ENCODE measurements around the genes MCF2, SOX3 and ENSG00000287585.

DNA sequence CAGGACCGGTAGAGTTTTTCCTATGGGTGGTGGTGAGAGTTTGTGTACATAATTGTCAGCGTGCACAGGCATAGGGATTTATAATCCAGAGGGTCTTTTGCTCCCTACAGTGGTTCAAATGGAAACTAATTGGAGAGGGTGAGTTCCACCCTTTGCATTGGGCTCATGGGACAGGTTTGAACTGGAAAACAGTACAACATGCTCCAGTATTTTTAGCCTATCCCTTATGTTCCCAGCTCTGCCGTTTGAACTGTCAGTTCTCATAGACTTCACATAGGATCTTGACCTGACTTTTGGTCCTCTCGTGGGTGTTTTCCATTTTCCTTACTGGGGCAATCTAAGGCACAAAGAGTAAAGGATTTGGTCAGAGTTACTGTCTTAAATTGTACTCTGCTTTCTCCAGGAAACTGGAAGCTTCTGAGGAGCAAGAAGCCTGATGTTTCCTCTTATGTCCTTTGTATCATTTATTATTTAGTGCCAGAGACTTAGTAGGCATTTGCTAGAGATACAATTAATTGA lies 17.7 kb upstream of the FHL1 start:
- PRO-cap, 4 experiments: no peak in any of the 4 experiments
- RAMPAGE, long total RNA, 2 experiments: no peak in any of the 2 experiments
- RRBS: no CpG with 5 or more reads among the region's 4 CpGs

- PRO-cap, 4 experiments: no peak in any of the 4 experiments
- RAMPAGE, long total RNA, 2 experiments: no peak in any of the 2 experiments
- RRBS: no CpG with 5 or more reads among the region's 18 CpGs
Observed at GRCh38 chrX:136205711-136206712, 9.2 kb downstream of the FHL1 start.

GRCh38 chrX:136212258-136212920 lies 15.5 kb downstream of the FHL1 start:
- PRO-cap, 4 experiments: no peak in any of the 4 experiments
- RAMPAGE, long total RNA, 2 experiments: no peak in any of the 2 experiments
- RRBS: 48% methylated on average over 4 of the region's 12 CpGs

DNA sequence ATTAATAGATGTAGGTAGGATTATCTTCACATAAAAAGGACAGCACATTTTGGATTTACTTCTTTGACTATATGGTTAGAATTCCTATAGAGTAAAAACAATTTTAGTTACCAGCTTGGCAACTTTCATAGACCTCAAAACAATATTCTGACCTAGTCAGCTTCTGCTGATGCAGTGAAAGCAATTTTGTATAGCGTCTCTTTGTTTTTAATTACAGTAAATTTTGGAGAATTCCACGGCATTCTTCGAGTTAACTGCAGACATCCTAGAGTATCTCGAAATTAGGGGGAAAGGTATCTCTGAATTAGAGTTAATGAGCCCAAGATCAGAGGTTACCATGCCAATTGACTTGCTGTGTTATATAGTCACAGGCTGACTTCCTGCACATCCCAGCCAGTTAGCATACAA lies 3.6 kb downstream of the BRS3 start:
- PRO-cap, 4 experiments: no peak in any of the 4 experiments
- RAMPAGE, long total RNA, 2 experiments: no peak in any of the 2 experiments
- RRBS: no CpG with 5 or more reads among the region's 4 CpGs

DNA sequence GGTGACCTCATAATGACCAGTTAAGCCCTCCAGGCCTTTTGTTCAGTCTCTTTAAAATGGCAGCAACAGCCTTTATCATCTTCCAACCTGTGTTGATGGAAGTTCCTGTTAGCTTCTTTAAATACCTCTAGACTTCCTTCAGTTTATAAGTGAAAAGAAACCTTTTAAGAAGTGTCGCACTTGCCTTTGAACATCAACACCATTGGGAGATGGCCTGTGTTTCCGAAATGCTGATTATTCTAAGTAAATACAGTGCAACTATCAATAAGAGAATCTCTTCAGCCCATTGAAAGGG lies 5.5 kb downstream of the CD40LG start:
- PRO-cap, 4 experiments: no peak in any of the 4 experiments
- RAMPAGE, long total RNA, 2 experiments: no peak in any of the 2 experiments
- RRBS: no CpG with 5 or more reads among the region's 2 CpGs

- PRO-cap, 4 experiments: peak in 4 of 4 experiments; most common plus-strand start chrX:136910446 (in 2); most common minus-strand start chrX:136910015 (in 2)
- RAMPAGE, long total RNA, 2 experiments: no peak in any of the 2 experiments
- RRBS: no CpG with 5 or more reads among the region's 28 CpGs
Observed at GRCh38 chrX:136909689-136910640, 29.4 kb upstream of the RBMX start.

DNA sequence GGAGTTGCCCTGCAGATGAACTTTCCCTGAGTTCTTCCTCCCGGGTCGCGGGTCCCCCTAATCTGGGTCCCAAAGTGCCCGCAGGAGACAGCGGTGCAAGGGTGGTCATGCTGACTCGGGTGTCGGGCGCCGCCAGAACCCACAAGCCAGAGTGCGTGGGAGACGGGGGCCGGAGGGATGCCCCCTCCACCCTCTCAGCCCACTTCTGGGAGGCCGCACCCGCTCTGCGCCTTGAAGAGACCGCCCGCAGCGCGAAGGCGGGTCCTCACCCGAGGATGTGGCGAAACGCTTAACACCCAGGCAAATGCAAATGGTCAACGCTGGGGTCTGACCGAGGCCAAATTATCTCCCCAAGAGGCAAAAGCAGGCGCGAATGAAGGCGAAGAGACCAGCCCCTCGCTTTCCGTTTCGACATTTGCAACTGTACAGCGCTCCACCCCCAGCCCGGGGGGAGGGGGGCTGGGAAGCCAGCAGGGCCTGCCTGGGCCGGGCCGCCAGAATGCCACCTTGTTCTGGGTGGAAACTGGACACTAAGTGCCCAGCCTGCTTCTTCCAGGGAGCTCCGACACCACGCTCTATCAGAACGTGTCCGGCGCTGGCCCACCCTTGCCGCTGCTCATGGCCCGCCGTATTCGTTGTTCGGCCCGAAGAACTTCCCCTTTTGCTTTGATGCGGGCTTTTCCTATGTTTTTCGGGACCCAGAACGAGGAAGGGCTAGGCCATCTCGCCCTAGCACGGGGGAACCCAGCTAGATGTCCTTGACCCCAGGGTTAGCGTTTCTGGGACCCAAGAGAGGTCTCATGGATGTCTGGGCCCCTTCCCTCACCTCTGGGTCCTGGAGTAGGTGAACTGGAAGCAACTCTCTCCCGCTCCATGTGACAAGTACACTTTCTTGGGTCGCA lies 137.6 kb upstream of the ZIC3 start:
- PRO-cap, 4 experiments: no peak in any of the 4 experiments
- RAMPAGE, long total RNA, 2 experiments: no peak in any of the 2 experiments
- RRBS: 16% methylated on average over 7 of the region's 54 CpGs

GRCh38 chrX:138131316-138131739 lies 565.4 kb downstream of the ZIC3 start:
- PRO-cap, 4 experiments: no peak in any of the 4 experiments
- RAMPAGE, long total RNA, 2 experiments: no peak in any of the 2 experiments
- RRBS: no CpG with 5 or more reads among the region's 3 CpGs

DNA sequence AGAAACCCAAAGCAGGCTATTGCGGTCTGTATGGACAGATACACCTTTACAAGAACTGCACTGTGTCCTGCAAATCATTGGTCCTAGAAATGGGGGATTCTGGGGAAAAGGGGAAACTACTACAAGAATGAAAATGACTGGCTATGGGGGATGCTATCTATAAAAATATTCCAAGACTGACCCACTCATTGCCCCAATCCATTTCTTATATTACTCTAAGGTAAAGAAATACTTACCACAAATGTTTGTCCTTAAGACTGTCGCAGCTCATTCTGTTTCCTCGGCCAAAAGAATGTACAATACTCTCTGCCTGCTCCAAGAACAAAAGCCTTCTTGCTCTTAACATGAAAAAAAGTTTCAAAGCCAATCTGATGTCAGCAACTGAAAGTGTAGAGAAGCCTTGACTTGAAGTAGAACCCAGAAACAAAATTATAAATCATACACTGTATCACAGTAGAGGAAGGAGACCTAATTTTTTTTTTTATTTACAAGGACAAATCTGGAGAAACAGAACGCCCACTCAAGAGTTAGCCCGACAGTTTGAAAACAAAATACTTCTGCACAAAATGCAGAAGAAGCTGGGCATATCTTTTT lies at the start of gene MCF2:
TSS of gene MCF2 (minus strand) at position 298 of the 594 bp plus-strand sequence.
- PRO-cap, 4 experiments: no peak in any of the 4 experiments
- RAMPAGE, long total RNA, 2 experiments: no peak in any of the 2 experiments
- RRBS: no CpG with 5 or more reads among the region's 5 CpGs

DNA sequence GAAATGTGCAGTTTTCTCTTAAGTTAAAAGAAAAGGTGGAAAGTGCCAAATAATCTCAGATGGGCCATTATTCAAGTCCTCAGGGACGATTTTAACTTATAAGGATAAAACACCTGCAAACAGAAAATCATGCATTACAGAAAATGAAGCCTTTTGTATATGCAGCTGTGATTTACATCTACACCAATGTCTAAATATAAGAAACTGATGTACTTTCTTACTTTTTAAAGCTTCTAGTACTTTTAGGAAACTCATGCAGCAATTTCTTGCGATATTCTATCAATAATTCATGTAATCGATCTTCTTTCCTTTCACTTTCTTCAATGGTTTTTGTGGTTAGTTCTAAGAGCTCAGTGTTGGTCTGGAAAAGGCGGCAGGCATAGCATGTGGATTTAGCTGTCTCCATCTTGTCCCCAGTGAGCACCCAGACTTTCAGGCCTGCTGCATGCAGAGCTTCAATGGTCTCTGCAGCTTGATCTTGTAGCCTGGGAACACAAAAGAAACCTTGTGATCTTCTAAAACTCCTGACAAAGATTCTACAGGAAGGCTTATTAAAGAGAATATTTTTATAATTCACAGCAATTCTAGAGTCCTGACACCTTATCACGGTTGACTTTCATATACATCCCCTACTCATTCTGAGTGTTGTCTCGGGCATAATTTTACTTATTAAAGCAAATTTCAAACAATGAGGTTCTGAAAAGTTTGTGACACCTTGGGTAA lies 66.7 kb upstream of the MCF2 start:
- PRO-cap, 4 experiments: no peak in any of the 4 experiments
- RAMPAGE, long total RNA, 2 experiments: start-site peak on the minus strand in 1 of 2 experiments, centred at position 240 of the sequence, 8 reads per replicate
- RRBS: no CpG with 5 or more reads among the region's 6 CpGs

- PRO-cap, 4 experiments: no peak in any of the 4 experiments
- RAMPAGE, long total RNA, 2 experiments: no peak in any of the 2 experiments
- RRBS: no CpG with 5 or more reads among the region's 11 CpGs
Observed at GRCh38 chrX:139933952-139934241, 1.0 kb upstream of the ATP11C start.

DNA sequence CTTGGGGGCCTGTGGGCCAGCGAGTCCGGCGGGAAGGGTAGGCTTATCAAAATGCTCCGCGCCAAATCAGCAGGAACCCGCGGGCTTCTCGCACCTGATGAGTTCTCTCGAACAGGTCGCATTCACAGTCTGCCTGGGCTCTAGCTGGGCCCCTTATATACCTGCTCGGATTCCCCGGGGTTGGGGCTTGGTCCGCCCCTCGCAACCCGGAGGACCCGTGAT lies at the start of gene SOX3:
TSS of gene SOX3 (minus strand) at position 131 of the 222 bp plus-strand sequence.
- PRO-cap, 4 experiments: no peak in any of the 4 experiments
- RAMPAGE, long total RNA, 2 experiments: no peak in any of the 2 experiments
- RRBS: 19% methylated on average over 2 of the region's 16 CpGs

- PRO-cap, 4 experiments: peak in 1 of 4 experiments; most common plus-strand start chrX:140709767 (in 1)
- RAMPAGE, long total RNA, 2 experiments: no peak in any of the 2 experiments
- RRBS: no CpG with 5 or more reads among the region's 3 CpGs
Observed at GRCh38 chrX:140709506-140709996, 204.7 kb upstream of the SOX3 start.

DNA sequence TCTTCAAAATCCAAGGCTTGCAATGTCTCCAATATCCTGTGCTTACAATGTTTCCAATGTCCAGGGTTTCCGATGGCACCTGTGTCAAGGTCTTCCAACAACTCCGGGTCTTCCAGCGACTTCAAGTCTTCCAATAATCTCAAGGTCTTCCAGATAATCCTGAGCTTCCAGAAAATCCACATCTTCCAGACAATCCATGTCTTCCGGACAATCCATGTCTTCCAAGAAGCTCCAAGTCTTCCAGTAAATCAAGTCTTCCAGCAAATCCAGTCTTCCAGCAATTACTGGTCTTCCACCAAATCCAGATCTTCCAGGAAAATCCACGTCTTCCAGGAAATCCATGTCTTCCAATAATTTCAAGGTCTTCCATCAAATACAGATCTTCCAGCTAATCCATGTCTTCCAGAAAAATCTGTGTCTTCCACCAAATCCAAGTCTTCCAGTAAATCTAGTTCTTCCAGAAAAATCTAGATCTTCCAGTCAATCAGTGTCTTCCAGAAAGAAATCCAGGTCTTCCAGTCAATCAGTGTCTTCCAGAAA lies 219.2 kb upstream of the SPANXB1 start:
- PRO-cap, 4 experiments: no peak in any of the 4 experiments
- RAMPAGE, long total RNA, 2 experiments: no peak in any of the 2 experiments
- RRBS: 88% methylated on average over 2 of the region's 5 CpGs

GRCh38 chrX:142977294-142978097 lies 48.2 kb upstream of the SPANXN4 start:
- PRO-cap, 4 experiments: no peak in any of the 4 experiments
- RAMPAGE, long total RNA, 2 experiments: no peak in any of the 2 experiments
- RRBS: no CpG with 5 or more reads among the region's 6 CpGs

DNA sequence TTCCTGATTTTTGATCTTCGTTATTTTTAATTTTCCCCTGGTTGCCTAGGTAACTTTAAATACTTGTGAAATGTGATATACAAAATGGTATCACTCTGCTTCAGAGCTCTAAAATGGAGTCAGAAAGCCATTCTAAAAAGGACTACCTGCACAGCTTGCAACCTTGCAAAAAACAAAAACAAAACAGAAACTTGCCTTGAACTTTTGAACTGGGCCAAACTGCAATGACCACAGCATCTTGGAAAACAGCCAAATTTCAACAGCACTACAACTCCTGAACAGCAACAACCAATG lies 36.0 kb upstream of the FMR1 start:
- PRO-cap, 4 experiments: no peak in any of the 4 experiments
- RAMPAGE, long total RNA, 2 experiments: no peak in any of the 2 experiments
- RRBS: no CpG with 5 or more reads among the region's 1 CpG

- PRO-cap, 4 experiments: no peak in any of the 4 experiments
- RAMPAGE, long total RNA, 2 experiments: start-site peak on the plus strand in 1 of 2 experiments, at chrX:147932455-147932595 at its widest, 7 to 8 reads per replicate
- RRBS: no CpG with 5 or more reads among the region's 5 CpGs
Observed at GRCh38 chrX:147932237-147932743, 20.6 kb downstream of the FMR1 start.

DNA sequence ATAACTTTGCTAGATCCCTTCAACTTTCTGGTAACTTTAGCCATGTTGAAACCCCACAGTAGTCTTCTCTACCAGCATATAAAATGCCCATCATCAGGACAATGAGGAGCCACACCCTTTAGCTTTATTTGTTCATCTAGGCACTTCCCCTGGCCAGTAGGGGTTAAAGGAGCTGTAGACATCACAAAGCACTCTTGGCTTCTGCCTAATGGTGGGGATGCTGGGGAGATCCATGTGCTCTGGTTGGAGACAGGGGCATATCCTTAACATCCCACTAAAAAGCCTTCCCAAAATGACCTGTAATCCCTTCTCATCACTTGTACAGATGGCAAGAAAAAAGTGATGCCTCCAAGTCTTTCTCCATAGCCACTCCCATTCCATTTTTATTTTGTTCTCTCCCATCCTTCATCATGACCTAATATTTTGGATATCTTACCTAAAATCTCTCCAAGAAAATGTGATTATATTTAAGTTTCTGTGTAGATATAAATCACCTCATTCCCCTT lies at the start of gene ENSG00000287585:
TSS of gene ENSG00000287585 (minus strand) at position 73 of the 506 bp plus-strand sequence.
- PRO-cap, 4 experiments: no peak in any of the 4 experiments
- RAMPAGE, long total RNA, 2 experiments: no peak in any of the 2 experiments

DNA sequence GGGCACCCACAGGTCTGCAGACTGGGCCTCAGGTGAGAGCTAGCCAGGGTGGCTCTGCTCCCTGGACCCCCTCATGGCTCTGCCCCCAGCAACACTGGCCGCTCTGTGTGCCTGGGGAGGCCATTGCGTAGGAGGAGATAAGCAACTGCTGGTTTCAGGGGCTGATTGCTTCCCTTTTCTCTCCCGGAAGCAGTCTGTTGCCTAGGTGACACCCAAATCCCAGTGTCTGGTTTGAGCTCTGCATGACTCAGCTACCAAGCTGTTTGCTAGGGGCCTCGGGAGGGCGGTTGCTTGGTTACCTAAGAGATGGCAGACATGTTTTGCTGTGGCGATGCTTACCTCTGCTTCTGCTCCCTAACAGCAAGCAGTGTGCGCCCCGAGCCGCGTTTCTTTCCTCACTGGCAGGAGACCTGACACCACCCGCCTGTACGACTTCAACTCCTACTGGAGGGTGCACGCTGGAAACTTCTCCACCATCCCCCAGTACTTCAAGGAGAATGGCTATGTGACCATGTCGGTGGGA lies 15.4 kb upstream of the EOLA1 start:
- PRO-cap, 4 experiments: no peak in any of the 4 experiments
- RAMPAGE, long total RNA, 2 experiments: no peak in any of the 2 experiments
- RRBS: no CpG with 5 or more reads among the region's 14 CpGs

DNA sequence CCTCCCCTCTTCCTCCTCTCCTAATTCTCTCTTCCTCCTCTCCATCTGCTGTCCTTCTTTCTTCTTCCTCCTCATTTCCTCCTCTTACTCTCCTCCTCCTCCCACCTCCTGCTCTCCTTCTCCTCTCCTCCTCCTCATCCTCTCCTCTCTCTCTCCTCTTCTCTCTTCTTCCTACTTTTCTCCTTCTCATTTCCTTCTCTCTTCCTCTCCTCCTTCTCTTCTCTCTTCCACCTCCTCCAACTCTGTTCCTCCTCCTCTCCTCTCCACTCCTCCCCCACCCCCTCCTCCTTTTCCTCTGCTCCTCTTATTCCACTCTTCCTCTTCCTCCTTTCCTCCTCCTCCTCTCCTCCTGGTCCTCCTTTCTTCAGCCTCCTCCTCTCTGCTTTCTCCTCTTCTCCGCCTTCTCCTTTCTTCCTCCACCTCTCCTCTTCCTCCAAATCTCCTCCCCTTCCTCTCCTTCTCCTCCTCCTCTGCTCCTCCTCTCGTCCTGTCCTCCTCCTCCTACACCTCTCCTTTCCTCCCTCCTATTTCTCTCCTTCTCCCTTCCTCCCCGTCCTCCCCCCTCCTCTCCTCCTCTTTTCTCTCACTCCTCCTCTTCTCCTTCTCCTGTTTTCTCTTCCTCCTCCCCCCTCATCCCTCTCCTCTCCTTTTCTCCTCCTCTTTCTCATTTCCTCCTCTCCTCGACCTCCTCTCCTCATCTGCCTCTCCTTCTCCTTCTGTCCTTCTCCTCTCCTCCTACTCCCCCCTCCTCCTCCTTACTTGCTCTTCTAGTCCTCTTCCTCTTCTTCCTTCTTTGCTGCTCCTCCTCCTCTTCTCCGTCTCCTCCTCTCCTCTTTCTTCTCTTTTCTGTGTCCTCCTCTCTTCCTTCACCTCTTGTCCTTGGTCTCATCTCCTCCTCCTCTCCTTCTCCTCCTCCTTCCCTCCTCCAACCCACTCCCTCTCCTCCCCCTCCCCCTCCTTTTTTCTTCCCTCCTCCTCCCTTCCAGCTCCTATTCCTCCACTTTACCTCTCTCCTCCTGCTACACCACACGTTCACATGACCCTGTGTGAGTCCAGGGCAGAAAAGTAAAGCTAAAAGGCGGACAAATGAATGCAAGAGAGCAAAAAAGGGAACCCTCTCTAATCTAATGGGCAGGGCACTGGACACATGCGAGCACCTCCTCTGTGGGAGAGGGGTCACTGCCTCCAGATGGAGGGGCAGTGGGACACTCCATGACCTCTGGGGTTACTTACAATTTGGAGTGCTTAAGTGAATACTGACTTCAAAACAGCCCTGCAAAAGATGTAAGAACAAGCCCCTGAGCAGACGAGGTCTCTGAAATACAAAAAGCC lies 5.4 kb upstream of the EOLA1 start:
- PRO-cap, 4 experiments: peak in 1 of 4 experiments; most common plus-strand start position 546 of the sequence (in 1)
- RAMPAGE, long total RNA, 2 experiments: start-site peak on the minus strand in 1 of 2 experiments, centred at position 1,103 of the sequence, 38 reads per replicate
- RRBS: no CpG with 5 or more reads among the region's 9 CpGs

Measured in uterus (tissue), 7 donors.